Natural killer cell (primary cell): Measurements from ENCODE around the genes WNT3A and GUK1.

DNA sequence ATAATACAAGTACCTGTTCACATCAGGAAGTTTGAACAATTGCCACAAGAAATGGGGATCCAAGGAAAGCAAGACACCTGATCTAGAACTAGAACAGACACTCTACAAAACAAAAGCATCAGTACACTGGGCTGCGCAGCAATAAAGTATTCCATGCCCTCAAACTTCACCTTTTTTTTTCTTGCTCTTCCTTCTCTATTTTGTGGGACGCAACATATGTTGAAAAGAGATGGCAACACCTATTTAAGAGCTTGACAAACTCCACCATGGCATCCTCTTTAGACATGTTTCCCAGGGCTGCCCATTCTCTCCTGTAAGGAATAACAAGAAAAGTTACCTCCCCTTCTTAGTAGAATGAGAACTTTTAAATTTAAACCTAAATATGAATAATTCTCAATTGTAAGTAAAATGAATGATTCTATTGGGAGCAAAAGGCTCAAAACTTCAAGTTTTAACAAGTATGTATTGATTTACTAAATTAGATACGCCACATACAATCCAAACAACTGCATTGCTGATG lies 21.9 kb downstream of the ACBD3 start:
- PRO-cap, result no peak

DNA sequence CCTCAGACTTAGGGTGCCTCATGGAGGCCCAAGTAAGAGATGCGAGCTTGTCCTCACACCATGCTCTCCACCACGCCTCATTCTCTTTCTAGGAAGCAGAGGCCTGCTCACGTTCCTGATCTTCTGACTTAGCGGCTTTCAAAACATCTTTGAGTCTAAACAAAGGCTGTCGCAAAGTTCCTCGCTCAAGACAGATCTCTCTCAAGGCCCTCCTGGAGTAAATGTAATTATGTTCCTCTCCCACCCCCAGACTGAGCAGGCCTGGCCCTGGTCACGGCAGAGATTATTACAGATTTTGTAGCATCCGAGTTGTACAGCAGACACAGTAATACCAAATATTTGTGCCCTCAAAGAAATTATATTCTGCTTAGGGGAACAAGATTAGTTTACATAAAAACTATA lies 10.5 kb upstream of the MIXL1 start:
- PRO-cap, result no peak

DNA sequence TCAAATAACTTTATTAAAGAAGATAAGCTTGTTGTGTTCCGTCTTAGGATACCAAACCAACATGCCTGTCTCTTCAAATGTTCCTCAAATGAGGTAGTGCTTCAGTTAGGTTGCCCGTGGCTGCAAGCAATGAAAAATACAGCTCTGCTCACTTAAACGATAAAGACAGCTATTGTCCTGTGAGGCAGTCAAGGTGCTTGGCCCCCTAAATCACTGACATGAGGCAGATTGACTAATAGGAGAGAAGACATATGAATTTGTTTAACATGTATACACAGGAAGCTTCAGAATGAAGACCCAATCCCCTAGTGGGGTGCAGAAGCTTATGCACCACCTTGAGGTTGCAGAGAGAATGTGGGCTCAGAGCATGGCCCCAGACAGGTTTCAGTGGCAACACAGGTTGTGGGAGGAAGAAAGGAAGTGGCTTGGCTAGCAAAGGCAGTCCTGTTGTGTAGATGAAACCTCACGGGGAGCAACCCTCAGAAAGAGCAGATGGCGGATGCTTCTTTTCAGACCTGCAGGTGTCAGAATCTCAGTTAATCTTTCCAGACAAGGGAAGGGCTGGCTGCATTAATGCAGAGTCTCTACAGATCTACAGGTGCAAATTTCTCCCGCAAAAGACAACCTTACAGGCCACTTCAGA lies 37.0 kb upstream of the PARP1 start:
- PRO-cap, result no peak

- PRO-cap, result no peak
These were observed 84.2 kb downstream of the STUM start for GRCh38 chr1:226632244-226633599.

DNA sequence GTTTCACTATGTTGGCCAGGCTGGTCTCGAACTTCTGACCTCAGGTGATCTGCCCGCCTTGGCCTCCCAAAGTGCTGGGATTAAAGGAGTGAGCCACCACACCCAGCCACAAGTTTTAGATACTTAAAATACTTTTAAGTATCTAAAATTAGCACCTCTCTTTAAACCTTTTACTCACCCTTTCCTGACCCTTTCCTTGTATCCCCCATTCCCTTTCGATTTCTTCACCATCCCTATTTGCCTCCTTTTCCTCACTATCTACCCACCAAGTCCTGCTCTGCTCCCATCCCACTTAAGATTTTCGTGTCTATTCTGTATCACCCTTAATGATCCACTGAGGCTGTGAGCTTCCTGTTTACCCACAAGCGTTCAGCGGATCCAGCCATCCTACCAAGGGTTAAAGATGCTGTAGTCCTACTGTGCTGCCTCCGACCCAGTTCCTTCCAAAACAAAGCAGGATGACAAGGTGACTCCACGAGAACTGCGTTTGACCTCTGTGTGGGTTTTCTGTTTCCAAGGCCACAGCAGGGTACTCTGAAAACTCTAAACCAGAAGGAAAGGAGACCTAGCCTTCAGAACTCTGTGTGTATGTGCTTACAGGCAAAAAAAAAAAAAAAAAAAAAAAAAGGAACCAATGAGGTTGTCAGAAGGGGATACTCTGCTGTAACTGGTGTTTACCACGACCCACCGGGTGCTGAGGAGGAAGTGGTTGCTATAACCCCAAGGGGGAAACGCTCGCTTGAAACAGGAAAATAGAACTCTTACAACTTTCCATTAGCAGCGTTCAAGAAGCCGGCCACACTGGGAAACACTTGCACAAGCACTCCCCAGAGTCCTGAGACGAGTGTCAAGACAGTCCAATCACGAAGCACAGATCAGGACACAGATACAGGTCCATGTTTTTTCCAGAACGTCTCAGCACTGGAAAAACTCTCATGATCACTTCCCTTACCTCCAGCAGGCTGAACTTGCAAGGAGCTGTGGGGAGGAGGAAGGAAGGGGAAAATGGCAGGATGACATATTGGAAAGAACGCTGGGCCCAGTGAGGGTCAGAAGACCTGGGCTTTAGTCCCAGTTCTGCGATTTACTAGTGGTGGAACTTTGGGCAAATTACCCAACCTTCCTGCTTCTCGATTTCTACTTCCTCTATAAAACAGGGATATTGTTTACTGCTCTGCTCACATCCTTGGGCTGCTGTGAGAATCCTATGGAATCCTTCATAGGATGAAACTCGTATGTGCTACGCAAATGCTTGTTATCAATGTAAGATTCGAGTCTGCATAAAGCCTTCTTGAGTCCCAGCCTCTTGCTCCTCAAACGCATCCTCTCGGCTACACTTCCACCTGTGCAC lies 64.1 kb downstream of the ITPKB start:
- PRO-cap, result unidirectional peak, minus-strand start at position 336 of the sequence; bidirectional peak, plus-strand start at position 766 of the sequence, minus-strand start at position 559 of the sequence

DNA sequence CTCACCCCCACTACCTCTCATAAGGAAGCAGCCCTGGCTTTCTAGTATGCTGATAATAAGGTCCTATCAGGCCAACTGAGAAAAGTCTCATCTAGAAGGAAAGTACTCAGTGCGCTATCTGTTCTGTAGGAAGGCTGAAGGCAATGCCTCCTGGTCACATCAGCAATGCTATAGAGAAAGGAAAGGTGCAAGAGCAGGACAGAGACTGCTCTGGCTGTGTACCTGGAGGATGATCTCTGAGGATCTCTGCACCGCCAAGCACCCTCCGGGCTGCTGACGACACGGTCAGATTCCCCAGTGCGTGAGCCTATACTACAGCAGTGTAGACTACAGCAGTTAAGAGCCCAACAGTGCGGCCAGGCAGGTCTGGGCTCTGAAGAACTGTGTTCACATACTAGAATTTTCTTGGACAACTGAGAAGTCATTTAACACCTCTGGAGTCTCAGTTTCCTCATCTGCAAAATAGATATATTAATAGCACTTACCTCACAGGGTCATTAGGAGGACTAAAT lies 40.0 kb downstream of the ITPKB start:
- PRO-cap, result no peak

DNA sequence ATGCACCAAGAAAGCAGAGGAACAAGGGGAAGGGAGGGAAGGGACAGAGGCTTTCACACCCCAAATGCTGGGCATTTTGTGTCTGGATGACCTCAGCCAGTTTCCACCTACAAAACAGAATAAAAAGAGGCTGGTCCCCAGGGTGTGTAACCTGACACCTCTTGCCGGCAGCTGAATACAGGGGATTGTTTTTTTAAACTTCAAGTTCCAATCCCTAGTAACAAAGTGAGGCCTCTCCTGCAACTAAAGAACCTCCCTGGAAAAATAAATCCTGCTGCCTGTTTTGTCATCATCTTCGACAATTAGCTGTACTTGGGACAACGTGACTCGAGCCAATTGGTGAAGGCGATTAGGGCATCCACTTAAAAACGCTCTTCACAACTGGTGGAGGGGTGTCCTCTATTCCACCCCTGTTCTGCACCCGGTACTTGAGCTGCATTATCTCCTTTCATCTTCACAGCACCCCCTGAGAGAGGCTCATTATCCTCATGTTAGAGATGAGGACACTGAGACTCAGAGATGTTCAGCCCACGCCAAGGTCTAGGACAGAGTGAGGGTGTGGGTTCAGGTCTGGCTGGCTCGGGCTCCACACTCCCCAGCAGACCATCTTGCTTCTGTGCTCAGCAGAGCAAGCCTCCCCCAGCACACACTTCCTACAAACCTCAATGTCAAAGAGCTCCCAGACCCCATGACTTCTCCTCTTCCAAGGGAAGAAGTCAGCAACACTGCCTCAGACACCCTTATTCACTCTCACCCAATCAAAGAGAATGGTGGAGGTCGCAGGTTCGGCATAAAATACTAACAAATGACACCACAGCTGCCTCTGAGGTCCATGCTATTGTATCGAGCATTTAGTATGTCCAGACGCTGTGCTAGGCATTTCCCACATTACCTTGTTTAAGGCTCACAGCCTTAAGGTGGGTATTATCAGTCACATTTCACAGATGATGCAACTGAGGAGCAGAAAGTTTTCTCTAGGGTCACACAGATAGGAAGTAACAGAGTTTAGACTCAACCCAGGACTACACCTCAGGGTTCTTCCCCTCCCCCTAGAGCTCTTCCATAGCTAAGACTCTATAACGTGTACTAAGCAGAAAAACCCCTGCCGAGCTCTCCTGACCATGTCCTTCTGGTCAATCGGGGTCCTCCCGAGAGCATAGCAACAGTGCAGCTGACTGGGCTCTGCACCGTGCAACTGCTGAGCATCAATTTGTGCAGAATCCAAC lies 15.0 kb downstream of the ITPKB start:
- PRO-cap, result no peak

GRCh38 chr1:226875860-226876485 lies 5.6 kb downstream of the PSEN2 start:
- PRO-cap, result no peak

- PRO-cap, result no peak
These were observed 44.9 kb downstream of the COQ8A start for GRCh38 chr1:226984773-226985587.

- PRO-cap, result no peak
These were observed 171.0 kb downstream of the CDC42BPA start for GRCh38 chr1:227147206-227147718.

GRCh38 chr1:227242843-227243383 lies 75.4 kb downstream of the CDC42BPA start:
- PRO-cap, result no peak

DNA sequence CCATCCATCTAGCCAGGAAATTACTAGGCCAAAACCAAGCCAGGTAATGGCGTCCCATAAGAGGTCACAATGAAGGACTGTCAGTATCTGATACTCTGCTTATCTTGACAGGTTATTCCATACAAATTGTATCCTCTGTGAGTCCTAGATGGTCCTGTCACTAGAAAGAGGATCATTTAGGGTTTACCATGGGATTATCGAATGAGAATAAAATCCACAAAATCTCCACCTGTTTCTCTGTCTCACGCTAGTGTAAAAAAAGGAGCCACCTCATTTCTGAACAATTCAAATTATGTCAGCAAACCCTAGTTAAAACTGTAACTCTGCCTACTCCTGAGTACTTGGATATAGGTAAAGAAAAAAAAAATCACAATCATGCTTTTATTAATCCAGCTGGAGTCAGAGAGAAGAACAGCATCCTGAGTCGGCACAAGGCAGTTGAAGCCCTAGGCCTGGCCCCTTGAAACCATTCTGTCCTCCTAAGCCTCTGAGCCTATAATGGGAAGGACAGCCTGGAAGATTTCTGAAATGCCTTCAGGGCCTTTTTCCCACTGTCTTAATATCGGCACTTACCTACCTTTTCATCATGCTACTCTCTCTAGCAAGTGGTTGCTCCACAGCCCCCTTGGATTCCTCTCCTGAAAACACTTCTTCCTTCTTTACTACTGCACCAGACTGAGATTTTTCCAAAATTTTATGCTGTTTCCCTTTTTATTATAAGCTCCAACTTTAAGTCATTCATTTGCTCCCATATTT lies 32.6 kb downstream of the CDC42BPA start:
- PRO-cap, result no peak

DNA sequence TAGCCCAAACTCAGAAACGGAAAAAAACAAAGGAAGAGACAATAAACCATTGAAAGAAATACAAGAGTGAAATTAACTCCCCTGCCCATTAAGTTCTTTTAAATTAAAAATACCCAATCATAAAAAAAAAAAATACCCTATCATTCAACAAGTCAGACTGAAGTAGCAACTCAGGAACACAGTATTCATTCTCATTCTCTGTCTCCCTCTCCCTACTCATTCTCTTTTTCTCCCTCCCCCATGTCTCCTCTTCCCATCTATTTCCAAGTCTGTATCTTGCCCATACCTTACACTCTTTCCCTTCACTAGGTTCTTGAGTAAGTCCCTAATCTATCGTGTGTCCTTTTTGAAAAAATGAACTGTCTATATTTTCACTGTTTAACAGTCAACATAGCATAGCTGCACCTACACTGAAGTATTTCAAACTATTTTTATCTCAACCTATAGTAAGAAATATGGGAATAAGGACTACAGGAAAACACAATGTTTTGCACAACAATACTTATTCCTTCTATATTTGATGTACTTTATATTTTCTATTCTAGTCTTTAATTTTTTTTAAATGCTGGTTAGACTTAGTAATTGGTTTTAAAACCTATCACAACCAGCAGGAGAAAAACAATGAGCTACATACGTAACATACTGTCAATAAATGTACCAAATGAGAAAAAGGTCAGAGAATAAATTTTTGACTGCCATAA lies 6.5 kb downstream of the CDC42BPA start:
- PRO-cap, result no peak

DNA sequence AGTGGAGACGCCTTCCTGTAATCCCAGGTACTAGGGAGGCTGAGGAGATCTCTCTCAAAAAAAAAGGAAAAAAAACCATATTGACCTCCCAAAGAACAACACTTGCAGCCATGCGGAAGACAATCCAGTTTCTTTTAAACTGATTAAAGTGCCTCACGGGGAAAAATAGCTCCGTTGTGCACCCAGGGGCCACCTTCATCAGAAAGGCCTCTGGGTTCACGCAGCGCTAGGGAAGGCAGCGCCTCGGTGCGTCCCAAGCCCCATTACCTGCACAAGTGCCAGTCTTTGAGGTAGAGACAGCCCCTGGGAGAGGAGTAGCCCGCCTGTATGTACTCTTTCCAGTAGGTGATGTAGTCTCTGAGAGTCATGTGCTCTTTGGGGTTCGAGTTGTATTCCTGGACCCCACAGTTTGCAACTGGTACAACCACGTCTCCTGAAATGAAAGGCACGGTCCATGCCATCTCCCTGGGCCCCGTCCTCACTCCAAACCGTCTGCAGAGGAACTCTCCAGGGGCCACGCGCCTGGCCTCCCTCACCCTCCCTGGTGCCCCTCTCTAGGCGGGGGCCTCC lies 633 bp downstream of the JMJD4 start:
- PRO-cap, result no peak

DNA sequence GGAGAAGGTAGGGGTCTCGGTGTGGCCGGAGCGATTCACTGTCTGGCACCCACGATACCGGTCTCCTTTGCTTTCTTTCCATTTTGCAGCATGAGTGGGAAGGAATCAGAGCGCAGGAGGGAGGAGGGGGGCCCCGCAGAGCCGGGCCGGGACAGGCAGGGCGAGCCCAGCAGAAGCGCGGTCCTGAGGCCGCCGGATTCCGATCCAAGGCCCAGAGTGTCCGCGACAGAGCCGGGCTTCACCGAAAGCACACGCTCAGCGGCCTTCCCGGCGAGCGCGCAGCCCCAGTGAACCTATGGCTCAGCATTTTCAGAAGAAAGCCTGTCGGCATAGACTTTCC lies 28.0 kb upstream of the PRSS38 start:
- PRO-cap, result no peak

DNA sequence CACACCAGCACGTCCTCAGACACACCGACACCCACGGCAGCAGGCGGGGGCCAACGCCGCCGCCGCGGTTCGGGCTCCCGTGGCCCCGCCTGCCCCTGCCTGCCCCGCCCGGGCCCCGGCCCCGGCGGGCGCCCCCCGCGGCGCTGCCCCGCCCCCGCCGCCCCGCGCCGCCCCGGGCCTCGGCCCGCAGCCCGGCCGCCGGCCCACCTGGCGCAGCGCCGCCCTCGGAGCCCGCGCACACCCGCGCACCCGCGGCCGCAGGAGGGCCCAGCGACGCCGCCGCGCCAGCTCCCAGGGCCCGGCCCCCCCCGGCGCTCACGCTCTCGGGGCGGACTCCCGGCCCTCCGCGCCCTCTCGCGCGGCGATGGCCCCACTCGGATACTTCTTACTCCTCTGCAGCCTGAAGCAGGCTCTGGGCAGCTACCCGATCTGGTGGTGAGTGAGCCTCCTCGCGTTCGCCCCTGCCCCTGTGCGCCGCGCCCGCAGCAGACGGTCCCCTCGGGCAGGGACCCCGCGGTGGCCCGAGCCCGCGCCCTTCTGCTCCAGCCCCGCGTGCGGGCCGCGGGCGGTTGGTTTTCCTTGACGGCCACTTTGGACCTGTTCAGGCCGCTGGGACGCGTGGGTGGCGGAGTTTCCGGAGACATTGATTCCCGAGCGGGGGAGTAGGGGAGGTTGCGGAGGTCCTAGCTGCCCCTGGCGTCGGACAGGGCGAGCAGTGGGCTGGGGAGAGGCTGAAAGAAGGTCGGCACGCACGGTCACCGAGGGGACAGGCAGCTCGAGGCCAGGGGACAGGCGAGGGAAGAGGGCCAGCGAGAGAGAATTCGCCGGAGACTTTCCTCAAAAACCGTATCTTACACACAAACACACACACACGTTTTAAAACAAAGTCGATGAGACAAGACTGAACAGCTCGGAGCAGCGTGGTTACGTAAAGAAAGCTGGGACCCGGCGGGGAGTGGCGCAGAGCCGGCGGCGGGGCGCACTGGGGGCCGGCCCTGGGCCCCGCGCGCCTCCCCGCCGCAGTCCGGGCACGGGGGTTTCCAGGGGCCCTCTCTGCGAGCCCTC lies at the start of gene WNT3A:
Gene WNT3A (plus strand): TSS at position 234 of the 1,065 bp plus-strand sequence.
- PRO-cap, result no peak

DNA sequence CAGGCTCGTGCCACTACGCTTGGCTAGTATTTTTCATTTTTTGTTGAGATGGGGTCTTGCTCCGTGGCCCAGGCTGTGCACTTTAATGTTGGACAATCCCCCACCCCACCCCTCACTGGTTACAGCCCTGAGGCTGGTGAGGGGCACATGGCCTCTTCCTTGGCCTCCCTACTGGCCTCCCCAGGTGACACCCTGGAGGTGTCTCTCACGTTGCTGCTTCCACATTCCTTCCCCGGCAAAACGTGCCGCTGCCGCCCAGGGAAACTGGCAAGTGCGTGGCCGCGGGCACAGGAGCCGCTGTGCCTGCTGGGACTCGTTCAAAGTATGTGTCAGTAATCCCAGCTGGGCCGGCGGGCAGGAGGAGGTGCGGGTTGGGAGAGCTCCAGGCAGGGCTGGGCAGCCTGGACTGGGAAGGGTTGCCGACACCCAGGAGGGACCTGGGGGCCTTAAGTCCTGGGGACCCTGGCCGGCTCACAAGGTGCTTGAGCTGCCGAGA lies 6.4 kb downstream of the WNT3A start:
- PRO-cap, result no peak

DNA sequence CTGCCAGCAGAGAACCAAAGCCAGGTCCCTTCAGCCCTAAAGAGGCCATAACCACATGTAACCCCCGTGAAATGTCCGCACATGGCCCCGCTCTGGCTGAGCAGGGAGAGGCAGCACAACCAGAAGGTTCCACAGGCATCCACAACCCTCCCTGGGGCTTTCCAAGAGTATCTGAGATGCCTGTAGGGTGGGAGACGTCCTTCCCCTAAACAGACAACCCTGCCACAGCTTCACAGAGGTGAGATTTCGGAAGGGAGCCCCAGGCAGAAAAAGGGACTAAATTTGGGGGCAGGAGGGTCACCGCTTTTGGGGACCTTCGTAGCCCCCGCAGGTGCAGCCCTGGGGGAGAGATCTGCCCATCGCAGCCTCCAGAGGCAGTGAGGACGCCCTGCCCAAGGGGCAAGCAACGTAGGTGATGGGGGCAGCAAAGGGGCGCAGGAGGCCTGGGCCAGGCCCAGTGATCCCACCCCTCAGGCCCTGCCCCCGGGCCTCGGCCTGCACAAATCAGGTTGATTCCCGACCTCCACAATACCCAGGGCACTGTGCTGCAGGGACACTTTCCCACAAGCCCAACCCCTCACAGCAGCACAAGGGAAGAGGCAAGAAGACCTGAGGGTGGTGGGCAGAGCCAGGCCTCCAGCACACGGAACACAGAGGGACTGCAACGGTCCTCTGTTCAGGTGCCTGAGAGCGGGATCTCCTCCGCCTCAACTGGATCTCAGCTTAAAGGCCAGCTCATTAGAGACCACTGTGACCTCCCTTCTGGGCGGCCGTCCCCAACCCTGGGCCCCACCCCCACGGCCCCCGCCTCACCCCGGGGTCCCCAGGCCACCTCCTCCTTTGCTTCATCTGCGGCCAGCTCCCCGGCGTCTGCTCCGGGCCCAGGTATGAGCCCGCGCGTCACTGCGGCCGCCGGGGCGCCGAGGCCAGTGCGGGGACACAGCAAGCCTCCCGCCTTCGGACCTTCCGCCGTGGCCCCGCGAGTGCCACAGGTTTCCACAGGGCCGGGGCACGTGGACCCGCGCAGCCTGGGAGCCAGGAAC lies 925 bp upstream of the ARF1 start:
- PRO-cap, result bidirectional peak, plus-strand start at position 866 of the sequence, minus-strand start at position 713 of the sequence

GRCh38 chr1:228139666-228140908 lies at the start of gene GUK1:
Gene GUK1 (plus strand): TSS chr1:228140279.
- PRO-cap, result bidirectional peak, plus-strand start at chr1:228140366, minus-strand start at chr1:228139862; unidirectional peak, plus-strand start at chr1:228140438; bidirectional peak, plus-strand start at chr1:228140504, minus-strand start at chr1:228140494

GRCh38 chr1:228208338-228209028 lies 639 bp downstream of the OBSCN start:
- PRO-cap, result no peak